CMK (cell line): ENCODE results near the gene TCP11L2.

GRCh38 chr12:104944227-104944854, 13.7 kb downstream of the SLC41A2 start:
- RRBS: no CpG with 5 or more reads among the region's 3 CpGs

DNA sequence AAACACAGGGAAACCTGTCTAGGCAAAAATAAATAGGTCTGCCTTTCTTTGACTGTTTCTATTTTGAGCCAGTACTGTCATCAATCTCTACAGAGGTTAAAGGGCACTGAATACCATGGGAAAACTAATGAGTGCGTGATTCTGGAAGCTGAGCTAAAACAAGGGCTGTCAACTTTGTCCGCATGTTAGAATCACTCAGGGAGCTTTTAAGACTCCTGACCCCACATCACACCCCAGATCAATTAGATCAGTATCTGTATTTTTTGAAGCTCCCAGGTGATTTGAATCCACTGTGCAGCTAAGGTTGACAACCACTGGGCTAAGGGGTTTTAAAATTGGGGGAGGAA, 38.9 kb downstream of the NOPCHAP1 start:
- RRBS: no CpG with 5 or more reads among the region's 2 CpGs

GRCh38 chr12:105083603-105084237, 538 bp downstream of the ALDH1L2 start:
- RRBS: 37% methylated on average over 2 of the region's 20 CpGs

DNA sequence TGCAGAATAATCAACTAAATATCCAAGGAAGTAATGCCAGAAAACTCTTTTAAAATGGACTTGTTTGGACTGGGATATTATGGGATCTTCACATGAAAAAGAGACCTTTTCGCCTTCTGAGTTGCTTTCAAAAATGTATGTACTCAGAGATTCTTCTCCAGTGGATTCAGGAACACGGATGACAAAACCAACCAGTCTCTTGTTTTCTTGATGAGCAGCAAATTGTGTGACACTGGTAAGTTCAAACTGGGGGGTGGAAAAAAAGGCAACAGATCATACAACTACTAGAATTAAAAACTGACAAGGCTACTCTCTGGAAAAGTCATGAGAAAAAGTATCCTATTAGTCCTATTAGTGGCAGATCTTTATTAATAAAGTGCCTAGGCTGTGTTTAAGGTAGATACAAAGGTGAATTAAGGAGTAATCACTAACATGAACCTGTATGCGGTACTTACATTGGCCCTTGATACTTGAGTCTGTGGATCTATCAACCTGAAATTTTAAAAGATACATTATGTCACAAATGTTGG, 59.1 kb downstream of the APPL2 start:
- RRBS: no CpG with 5 or more reads among the region's 3 CpGs

DNA sequence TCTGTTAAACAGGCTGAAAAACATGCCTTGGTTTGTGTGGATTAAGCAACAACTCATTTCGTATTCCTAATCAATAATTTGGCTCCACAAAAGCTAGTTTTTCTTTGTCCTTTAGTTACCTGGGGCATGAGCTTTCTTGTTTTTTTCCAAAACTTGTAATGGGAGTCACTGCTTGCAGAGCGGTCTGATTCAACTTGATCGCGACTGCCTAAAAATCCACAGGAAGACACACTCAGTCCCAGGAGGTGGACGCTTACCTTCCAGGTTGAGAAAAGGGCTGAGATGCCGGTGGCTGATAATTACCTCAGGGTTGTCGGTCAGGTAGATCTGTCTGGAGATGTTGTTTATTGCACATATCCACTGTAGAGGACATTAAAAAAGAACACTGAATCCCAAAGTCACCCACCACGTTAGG, 40.8 kb downstream of the APPL2 start:
- RRBS: no CpG with 5 or more reads among the region's 8 CpGs

DNA sequence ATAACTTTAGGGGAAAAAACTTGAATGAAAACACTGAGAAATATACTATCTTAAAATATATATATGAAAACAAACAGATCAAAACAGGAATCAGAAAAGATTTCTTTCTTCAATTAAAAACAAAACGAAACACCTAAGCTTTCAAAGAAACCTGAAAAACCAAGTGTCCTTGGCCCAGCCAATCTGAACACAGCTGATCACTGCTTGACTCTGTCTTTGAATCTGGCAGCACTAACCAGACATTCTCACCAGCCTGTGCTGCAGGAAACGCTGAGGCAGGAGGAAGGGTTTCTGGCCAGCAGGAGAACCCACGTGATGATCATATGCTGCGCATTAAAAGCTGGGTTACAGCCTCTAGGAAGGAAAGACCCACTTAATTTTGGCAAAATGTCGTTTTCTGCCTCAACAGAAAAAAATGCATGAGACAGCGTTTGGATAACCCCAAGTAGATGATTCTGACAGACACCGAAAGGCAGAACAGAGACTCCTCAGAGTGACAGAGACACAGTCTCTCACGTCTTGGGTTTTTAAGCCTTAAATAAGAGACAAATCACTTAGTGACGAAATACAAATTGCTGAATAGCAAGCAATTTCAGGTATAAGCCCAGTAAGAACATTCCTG, 9.8 kb downstream of the APPL2 start:
- RRBS: no CpG with 5 or more reads among the region's 9 CpGs

GRCh38 chr12:105233030-105234129, 2.6 kb downstream of the APPL2 start:
- RRBS: no CpG with 5 or more reads among the region's 5 CpGs

GRCh38 chr12:105239168-105239611, 3.2 kb upstream of the APPL2 start:
- RRBS: no CpG with 5 or more reads among the region's 4 CpGs

- RRBS: no CpG with 5 or more reads among the region's 8 CpGs
Measured at GRCh38 chr12:105331309-105331744, 836 bp downstream of the C12orf75 start.

GRCh38 chr12:105485698-105485882, 155.1 kb downstream of the C12orf75 start:
- RRBS: no CpG with 5 or more reads among the region's 1 CpG

GRCh38 chr12:106037883-106038318, 100.9 kb downstream of the NUAK1 start:
- RRBS: no CpG with 5 or more reads among the region's 3 CpGs

- RRBS: no CpG with 5 or more reads among the region's 7 CpGs
Measured at GRCh38 chr12:106134981-106135630, 3.6 kb downstream of the NUAK1 start.

- RRBS: no CpG with 5 or more reads among the region's 19 CpGs
Measured at GRCh38 chr12:106136238-106137074, 2.3 kb downstream of the NUAK1 start.

- RRBS: no CpG with 5 or more reads among the region's 6 CpGs
Measured at GRCh38 chr12:106223958-106224527, 23.8 kb downstream of the CKAP4 start.

GRCh38 chr12:106279448-106280026, 23.0 kb upstream of the TCP11L2 start:
- RRBS: no CpG with 5 or more reads among the region's 3 CpGs

DNA sequence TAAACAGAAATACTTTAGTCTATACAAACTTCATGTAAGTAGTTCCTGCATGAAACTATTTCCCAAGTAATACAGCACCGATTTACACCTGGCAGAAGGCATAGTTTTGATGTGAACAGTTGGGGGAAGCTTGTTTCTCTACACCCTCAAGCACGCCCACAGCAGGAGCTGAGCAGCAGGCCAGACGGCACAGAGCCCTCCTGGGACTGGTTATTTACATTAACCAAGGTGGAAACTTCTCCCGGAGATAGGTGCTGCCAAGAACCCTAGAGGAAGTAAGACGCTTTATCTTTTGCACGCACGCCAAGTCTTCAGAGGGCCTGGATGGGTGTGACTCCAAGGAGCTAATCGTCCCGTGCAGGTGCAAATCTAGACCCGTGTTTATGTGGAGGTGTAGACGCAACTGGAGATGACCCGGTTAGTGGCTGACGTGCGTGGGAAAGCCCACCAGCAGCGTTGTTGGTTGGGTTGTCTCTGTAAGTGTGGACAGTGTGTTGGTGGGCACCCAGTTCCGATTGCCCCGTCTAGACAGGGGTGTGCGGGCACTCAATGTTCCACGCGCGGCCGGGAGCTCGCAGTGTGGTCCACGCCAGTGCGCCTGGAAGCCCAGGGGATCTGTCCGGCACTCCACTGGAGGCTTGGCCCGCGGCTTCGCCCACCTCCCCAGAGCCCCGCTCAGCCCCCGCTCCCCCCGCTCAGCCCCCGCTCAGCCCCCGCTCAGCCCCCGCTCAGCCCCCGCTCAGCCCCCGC, 725 bp upstream of the TCP11L2 start:
- RRBS: 2% methylated on average over 5 of the region's 37 CpGs

DNA sequence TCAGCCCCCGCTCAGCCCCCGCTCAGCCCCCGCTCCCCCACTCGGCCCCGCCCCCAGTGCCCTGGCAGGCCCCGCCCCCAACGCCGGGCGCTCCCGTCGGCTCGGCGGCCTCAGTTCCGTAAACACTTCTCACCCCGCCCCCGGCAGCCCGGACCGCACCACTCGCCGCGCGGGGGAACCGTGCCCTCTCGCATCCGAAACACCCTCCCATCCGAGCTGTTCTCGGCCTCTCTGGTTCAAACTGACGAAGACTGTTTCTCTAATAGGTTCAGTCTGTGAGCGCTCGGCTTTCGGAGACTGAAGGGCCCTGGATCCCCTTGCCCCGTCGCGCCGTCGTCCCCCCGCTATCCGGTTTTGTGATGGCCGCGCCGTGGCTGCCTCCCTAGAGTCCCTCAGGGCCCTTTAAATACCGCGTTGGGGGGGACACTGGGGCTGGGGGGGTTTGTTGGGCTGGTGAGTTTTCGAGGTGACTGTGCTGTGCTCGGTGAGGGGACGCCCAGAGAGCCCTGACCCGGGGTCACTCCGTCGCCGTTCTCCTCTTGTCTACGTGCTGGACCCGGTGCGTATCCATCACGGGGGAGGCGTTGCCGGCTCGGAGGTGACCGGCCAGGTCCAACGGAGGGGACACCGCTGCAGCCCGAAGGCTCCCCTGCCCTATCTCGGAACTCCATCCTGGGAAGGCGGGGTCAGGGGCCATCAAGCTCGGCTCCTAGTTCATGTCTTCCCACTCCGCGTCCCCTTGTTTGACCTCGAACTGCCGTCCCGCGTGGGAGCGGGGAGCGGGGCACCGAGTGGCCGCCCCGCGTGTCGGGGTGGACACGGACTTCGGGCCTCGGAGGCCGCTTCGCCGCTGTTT, at the start of gene TCP11L2:
Gene TCP11L2, plus strand, starts transcription at position 351 of the 856 bp plus-strand sequence.
- RRBS: under 1% methylated on average over 11 of the region's 83 CpGs

- RRBS: no CpG with 5 or more reads among the region's 5 CpGs
Measured at GRCh38 chr12:106303919-106304618, 1.5 kb downstream of the TCP11L2 start.

GRCh38 chr12:106308288-106309265, 6.0 kb downstream of the TCP11L2 start:
- RRBS: no CpG with 5 or more reads among the region's 9 CpGs

DNA sequence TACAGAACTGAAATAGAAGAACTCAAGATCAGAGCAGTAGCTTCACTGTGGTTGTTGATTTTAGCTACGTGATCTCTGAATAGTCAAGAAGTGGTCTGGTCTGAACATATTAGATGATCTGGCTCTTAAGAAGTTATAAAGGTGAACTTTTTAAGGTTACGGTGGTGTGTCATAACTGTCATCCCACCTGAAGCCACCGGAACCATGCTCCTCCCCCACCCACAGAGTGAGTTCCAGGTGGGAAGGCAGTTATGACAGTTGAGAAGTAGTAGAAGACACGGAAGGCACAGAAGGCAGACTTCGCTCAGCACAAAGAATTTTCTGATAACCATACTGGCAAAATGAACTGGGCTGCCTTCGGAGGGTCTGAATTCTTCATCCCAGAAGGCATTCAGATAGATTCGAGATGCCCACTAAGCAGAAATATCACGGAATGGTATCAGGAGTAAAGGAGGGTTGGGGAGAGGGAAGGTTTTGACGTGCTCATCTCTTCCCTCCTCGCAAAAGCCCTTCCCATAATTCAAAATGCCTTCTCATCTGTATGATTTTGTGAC, 89.9 kb upstream of the RIC8B start:
- RRBS: no CpG with 5 or more reads among the region's 10 CpGs